Aorta (tissue), 1 donor: ENCODE measurements around the gene PRICKLE2.

GRCh38 chr3:63136171-63136474 is 142.0 kb upstream of the SYNPR start:
- PRO-cap, result no peak

DNA sequence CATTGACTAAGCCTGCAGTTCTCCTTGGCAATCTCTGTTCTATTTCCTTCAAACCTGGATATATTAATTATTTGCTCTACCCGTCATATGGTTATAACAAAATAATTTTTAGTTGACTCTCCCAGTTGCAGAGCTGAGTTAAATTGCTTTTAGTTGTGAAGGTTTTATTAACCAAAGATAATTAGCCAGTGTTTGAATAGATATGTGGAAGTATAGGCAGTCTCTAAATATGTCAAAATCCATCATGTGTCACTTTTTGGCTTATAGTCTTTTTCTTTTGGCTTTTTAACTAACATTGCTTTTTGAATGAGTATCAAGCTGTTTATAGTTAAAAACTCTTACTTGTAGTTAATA is 118.6 kb upstream of the SYNPR start:
- PRO-cap, result no peak

- PRO-cap, result no peak
Measured at GRCh38 chr3:63953906-63954591, 69.2 kb downstream of the PSMD6 start.

DNA sequence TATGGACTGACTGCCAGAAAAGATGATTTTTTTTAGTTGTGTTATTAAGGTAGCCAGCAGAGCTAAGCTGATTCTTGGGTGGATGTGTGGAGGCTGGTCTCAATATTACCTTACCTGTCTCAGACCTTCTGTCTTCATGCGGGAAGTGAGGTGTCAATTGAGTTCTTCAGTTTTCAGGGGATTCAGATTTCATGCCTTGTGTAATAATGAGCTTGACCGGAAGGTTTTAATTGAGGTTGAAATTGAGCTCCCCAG is 54.7 kb downstream of the PSMD6 start:
- PRO-cap, result no peak

DNA sequence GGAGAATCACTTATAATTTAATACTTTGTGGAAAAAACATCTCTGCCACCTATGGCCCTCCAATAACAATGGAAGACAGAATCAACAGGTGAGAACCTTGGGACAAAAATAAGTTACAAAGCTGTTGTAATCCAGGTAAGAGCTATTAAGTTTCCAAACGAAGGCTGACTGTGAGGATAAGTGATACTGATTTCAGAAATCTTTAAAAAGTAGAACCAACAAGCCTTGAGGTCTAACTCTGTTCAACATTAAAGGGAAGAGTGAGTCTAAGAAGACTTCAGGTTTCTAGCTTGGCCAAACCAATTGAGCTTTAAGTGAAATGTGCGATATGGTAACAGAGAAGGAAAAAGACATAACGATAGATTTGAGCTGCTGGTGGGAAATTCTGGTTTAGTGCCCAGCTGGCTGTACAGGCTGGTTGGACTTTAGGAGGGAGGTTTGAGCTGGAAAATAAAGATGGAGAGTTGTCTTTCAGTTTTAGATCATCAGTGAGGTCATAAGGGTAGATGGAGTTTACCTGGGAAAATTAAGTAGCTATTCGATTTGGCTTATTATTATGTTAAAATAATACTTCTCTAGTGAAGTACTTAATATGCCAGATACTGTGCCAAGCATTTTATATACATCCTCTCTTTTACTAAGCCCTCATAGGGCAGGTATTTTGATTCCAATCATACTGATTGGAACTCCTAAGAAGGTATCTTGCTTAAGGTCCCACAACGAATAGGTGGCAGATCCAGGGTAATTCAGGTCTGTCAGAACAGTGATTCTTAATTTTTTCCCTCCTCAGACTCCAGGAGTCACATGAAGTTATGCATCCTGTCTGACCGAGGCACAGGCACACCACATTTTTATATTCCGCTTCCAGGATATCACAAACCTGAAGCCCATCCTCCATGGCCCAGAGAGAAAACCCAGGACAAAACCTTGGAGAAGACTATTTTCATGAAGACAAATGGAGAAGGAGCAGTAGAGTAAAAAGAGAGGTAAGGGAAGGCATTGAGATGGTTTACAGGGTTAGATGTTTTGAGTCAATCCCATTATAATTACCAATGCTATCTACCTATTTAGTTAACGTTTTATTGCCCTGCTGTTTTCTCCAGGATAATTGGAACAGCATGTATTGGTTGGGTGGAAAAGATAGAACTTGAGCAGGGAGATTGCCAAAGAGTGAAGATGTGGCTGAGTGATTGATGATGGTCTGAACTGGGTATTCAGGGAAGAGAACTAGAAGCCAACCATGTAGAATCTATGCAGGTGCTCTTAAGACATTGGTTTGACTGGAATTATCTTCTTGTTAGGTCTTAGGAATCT is 17.8 kb downstream of the PSMD6 start:
- PRO-cap, result no peak

DNA sequence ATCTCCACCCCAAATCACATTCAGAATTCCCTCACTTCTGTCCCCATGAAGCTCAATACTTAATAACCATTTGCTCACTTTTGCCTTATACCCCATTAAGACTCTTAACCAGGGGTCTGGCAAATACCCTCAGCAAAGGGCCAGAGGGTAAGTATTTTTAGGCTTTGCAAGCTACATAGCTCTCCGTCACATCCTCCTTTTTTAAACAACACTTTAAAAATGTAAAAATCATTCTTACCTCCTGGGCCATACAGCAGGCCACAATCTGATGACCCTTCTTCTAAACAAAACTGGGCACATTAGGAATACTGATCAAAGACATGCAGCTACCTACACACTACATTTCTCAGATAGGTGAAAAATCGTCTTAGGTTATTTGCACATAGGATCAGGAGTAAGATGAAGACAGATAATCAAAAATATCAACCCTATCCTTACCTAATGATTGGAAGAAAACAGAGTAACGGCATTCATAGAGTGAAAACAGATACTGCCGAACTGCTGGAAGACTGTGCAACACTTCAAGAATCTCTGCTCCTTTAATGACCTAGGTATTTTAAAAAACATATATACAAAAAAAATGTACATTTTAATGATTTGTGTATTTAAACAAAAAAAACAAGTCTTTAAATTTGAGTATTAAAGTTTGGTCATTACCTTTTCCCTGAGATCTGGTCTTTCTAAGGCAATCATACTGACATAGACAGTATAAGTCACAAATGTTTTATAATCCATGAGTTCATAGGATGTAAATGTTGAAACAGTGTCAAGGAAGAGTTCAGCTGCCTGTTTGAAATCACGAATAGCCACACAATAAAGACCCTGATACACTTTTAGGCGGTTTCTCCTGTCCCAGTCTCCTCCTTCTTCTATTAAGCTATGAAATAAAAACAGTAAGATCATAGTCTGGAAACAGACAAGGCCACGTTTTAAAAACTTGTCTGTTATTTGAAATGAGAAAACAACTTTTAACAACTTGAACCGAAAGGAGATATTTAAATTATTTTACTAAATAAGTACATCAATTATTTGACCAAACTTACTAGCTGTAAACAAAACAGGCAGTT is 4.8 kb downstream of the PSMD6 start:
- PRO-cap, result no peak

DNA sequence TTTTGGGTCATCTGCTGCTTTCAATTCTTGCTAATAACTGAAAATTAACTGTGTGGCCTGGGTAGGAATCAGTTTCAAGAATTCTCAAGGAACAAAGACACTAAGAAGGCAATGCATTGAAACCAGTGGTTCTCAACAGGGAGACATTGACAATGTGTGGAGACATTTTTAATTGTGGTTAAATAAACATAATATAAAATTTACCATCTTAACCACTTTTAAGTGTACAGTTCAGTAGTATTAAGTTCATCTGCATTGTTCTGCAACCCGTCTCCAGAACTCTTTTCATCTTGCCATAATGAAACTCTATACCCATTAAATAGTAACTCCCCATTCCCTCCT is 69.4 kb upstream of the PSMD6 start:
- PRO-cap, result no peak

DNA sequence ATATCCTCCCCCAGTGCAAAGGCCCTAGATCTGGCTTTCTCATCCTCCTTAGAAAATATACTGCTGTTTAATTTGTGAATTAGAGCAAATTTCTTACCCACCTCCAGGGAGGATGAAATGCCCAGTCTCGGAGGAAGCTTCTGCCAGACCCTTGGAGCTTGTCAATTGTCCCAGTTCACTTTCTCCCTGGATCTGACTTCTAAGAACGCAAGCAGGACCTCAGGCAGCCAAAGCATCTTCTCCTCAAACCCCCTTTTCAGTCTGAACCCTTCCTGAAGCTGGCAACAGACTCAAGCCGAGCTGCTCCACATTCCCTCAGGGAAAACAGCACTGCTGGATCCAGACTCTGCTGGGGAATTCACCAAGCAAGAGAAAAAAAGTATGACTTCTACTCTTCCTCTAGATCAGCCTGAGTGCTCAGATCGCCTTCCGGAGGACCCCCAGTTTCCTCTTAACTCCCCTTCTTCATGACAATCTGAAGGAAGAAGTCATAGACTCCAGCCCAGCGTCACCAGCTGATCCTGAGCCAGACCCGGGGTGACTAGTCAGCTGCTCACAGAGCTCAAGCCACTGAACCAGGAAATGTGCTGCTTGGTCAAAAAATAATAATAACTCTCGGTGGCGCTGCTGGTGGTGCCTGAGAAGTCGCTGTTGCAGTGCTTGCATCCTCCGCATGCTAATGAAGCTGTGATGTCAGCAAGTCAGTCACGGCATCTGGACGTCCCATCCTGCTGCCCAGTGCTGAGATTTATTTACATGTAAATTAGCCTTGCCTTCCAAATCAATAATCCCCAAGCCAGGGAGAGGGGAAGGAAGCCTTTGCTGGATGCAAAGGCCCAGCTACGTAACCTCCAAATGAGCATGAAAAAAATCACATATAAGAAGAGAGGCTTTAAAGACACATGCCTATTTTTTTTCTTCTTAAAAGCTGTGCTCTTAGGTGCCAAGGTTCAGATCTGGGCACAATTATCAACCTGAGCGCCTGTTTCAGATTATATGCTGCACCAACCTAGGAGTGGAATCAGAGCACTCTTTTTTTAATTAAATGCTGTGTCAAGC is at the start of gene PRICKLE2:
PRICKLE2 (minus strand) TSS at position 658 of the 1,059 bp plus-strand sequence.
- PRO-cap, result no peak

DNA sequence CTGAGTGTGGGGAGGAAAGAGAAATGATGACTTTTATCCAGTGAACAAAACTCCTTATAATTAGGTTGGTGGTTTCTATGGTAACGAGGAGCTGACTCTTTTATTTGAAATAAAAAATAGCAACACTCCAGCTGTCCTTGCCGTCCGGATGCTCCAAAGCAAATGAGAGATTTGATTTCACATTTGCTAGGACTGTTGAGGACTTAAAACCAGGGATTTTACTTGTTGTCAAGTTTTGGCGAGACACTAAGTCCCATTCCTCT is 154.0 kb upstream of the PRICKLE2 start:
- PRO-cap, result no peak

DNA sequence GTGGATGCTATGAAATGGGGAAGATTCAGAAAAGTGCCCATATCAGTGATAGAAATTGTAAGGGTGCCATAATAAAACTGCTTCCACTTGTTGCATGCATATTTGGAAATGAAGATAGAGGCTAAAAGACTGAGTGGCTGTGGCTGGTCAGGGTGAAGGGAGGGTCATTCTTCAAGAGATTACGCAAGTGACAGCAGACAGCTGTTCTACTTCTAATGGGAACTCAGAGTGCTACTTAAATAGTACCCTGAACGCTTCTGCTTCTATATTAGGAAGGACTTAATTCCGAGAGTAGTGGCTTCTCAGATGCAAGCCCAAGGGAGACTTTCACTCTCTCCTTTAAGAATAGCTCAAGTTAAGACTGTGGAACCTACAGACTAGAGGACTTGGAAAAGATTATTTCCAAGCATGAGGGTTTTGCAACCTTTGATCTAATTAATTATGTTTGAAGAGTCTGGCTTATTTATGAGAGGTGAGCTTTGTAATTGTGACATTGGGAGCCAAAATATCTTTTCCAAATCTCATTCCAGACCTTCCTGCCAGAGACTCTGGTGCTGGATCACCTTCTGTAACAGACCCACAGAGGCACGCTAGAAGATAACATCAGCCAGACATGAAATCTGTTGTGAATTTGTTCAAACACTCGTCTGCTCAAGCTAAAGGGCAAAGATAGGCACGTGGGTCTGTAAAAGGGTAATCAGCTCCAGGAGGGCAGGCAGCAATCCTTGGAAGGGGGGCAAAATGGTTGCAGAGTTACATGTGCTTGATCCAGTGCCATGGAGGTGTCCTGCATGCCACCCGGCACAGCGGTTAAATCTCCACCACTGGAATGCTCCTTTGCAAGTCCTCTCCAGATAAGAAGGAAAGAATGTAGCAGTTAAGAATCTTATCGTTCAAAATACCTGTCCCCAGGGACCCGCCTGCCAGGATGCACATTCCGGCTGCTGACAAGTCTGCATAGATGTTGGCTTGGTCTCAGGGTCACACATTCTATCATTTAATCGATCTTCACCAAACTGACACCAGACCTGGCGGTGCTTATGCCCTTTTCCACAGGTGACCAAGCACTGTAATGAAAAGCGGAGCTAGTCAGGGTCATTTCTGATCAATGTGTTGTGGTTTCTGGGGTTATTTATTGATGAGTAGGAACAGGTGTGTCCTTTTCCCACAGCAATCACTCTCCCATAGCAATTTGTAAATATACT is 75.0 kb downstream of the ADAMTS9 start:
- PRO-cap, result no peak

- PRO-cap, result no peak
Measured at GRCh38 chr3:64813524-64814188, 125.9 kb upstream of the ADAMTS9 start.

- PRO-cap, result no peak
Measured at GRCh38 chr3:64815315-64815652, 127.5 kb upstream of the ADAMTS9 start.

- PRO-cap, result no peak
Measured at GRCh38 chr3:64992575-64993290, 304.9 kb upstream of the ADAMTS9 start.

DNA sequence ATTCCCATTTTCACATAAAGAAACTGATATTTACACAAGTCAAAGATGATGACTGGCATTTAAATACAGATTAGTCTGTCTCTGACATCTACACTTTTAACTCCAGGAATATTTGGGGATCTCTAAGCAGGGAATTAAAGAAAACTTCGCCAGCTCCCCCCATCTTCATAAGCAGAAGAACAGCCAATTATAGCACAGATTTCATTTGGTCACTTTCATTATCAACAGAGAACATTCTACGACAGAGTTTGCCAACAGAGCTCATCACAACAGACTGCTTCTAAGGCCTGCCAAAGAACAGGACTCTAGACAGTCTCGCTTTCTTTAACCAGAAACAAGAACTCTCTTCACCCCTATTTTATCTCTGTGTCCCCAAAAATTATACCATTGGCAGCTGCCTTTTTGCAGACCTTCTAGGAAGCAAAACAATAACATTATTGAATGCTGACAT is 552.9 kb downstream of the MAGI1 start:
- PRO-cap, result no peak

DNA sequence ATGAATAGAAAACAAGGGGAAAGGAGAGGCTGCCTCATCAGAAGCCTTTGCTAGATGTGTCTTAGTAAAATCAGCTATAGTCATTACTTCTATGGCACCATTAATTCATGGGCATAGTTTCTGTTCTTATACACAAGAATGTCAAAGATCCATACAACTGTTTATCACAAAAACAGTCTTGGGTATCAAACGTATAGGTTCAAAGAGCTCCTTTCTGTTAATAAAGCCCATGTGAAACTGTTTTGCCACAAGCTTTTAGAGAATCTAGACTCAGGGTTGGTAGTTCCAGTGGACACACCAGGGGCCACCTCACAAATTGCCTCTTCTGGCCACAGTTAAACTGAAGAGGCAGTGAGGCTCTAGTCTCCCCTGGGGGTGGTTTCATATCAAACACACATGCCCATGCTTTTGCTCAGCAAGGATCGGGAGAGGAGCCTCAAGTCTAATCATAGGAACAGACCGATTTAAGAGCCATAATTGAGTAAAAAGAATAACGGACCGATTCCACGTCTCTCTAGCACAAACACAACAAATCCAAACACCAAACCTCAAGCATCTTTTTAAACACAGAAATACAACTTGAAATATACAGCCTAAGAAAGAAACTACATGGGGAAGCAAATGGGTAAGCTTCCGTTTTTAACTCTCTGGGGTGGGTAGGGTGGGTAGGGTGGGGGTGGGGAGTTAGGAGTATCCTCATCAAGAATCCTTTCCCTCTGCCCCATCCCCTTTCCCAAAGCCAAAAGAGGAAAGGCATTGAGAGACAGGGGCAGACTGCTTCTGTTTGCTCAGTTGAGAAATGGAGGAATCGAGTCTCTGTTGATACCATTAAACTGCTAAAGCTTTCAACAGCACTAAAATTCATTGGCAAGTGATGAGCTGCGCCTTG is 443.3 kb downstream of the MAGI1 start:
- PRO-cap, result no peak

DNA sequence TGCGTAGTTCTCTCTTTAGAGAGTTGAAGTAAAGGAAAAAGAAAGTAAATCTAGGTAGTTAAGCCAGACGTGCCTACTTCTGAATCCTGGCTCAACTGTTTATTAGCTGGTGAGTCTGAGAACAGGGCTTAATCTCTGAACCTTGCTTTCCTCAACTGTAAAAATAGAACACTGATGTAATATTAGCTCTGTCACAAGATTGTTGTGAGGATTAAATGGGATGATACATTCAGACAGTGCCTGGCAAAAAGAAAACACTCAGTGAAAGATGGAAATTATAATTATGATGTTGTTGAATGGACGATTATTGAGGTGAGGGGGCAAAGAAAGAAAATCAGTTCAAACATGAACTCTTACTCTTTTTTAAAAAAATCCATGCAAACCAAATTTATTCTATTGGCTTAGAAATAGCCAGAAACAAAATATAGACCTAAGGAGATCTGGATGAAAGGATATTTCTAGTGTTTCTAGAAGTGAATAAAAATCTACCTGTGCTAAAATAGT is 413.3 kb downstream of the MAGI1 start:
- PRO-cap, result no peak

GRCh38 chr3:65855760-65856064 is 183.0 kb downstream of the MAGI1 start:
- PRO-cap, result no peak

- PRO-cap, result no peak
Measured at GRCh38 chr3:65867732-65868380, 170.9 kb downstream of the MAGI1 start.

- PRO-cap, result no peak
Measured at GRCh38 chr3:65948740-65949678, 89.7 kb downstream of the MAGI1 start.

GRCh38 chr3:66002453-66002770 is 36.3 kb downstream of the MAGI1 start:
- PRO-cap, result no peak